Duodenum (tissue), 1 donor: ENCODE measurements around the genes TUBA3C and CRYL1.

DNA sequence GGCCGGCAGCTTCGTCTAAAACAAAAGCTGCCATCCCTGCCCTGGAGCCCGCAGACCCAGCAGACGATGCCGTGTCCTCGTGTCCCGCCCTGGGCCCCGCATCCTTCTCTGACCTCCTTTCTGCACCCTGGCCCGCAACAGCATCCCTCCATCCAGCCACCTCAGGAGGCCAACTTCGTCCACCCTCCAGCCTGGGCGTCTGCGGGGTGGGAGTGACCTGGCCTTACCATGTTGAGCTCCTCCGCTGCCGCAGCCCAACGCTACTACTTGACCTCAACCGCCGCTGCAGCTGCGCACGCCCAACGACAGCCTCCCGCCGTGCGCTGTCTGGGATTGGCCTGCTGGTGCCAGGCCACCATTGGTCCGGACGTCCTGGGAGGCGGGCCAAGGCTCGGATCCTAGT is at the start of gene TUBA3C:
TSS of gene TUBA3C (minus strand) at position 307 of the 403 bp plus-strand sequence.
- PRO-cap: no peak

DNA sequence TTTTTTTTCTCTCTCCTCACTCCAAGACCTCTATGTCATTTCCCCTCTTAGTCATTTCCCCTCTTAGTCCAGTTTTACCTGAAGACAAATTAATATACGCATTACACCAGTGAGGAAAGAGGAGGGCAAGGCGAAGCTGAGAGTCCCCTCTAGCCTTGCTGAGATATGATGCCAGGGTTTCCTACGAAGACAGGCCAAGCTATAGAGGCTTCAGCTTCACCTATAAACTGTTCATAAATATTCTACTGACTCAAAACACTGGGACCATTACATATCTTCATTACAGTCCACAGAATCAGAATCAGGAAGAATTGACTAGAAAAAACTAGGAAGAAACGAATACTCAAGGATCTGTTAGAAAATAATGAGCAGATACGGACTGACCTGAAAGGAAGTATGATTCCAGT is 43.9 kb downstream of the MPHOSPH8 start:
- PRO-cap: no peak

GRCh38 chr13:20131366-20131869 is 29.4 kb downstream of the GJA3 start:
- PRO-cap: no peak

DNA sequence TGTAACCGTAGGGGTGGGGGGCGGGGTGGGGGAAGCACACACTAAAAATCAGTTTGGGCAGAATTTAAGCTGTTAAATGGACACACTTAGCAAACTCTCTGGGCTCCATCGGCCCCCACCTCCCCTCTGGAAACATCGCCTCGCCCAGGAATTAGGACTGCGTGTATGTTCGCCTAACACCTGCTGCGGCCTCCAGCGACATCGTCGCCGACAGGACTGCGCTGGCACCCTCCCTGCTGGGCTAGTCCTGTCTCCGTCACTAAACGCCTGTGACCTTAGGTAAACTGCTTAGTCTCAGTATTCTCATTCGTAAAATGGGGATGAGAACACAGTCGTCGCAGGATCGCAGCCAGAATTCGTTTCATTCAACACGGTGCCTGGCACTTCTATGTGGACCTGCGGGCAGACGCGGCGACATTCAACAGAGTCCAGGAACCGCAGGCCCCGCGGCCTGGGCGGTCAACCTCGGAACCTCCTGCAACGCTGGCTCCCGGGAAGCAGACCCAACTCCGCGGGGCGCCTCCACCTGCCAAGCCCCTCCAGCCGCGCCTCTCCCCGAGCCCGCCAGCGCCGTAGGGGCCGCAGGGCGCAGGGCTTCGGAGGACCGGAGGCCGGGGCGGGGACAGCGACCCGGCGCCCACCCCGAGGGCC is 501 bp downstream of the CRYL1 start:
- PRO-cap: bidirectional peak, plus-strand start at position 201 of the sequence, minus-strand start at position 206 of the sequence

GRCh38 chr13:20525682-20526732 is at the start of gene CRYL1:
Gene CRYL1 (minus strand): TSS chr13:20525857.
- PRO-cap: bidirectional peak, plus-strand start at chr13:20525945, minus-strand start at chr13:20525848; bidirectional peak, plus-strand start at chr13:20526471, minus-strand start at chr13:20526185

GRCh38 chr13:20832676-20833065 is 58.9 kb upstream of the EEF1AKMT1 start:
- PRO-cap: no peak

- PRO-cap: no peak
These were observed 44.6 kb downstream of the LATS2 start for GRCh38 chr13:21016676-21017214.

DNA sequence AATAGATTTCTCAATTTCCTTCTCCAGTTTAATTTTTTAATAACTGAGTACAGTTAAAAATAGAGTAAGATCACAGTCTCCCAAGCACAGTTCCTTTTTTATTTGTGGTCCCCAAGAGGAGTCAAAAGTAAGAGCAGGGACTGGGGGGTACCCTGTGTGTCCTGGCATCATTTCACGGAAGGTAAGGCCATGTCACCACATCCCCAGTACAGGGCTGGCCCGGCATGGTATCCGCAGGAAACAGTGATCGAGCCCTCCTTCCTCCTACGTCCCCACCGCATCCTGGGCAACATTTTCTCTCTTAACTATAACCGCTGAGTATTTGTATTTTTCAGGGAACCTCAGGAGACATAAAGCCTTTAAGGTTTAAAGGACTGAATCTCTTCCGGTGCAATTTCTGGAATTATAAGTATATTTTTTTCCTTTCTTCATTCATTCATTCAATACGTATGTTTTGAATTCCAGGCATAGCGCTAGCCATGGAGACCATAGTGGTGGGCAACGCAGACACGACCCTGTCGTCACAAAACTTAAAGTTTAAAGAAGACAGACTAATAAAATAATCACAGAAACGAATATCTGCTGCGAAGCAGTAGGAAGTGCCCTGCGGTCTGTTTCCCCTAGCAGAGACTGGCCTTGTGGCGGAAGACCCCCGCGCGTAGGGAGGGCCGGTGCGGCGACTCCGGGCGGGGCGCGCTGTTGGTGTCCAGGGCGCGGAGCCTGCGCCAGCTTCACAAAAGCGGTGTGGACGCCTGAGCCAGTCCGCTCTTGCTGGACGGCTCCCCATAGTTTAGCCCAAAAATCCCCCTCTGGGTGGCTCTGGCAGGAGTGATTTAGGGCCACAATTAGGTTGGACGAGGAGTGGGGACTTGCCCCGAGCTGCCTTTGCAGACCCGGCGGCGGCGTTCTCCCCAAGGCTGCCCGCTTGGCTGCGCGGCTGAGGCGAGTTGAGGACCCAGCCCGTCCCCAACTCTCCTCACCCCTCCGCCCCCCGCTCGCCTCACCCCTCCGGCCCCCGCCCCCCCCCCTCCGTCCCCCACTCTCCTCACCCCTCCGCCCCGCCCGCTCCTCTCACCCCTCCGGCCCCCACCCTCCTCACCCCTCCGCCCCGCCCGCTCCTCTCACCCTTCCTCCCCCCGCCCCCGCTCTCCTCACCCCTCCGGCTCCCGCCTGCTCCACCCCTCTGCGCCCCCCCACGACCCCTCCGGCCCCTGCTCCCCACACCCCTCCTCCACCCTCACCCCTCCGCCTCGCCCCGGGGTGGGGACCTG is 14.0 kb upstream of the LATS2 start:
- PRO-cap: unidirectional peak, minus-strand start at position 923 of the sequence

DNA sequence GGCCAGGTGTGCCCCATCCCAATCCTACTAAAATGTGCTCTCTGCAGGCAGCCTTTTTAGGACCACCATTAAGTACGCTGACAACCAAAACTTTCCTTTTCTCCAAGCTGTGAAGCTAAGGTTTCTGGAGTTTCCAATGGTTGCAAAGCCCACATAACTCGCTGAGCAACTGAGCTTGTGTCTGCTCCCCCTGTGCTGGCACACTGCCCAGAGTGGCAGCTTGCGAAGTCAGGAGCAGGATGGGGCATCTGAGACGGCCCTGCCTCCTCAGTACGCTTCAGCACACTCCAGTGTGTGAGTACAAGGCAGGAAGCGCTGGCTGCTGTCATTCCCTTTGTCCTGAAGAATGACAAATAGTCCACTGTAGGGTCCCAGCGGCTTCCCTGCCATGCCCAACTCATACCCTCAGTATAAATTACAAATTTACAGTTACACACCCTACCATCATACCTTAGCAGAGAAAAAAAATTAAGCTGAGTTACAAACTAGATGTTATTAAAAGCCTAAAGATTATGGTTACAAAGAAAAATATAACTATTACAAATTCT is 15.1 kb upstream of the SAP18 start:
- PRO-cap: no peak

- PRO-cap: no peak
These were observed 841 bp downstream of the ZDHHC20 start for GRCh38 chr13:21458240-21458683.

GRCh38 chr13:21637250-21637546 is 33.2 kb upstream of the MICU2 start:
- PRO-cap: no peak

- PRO-cap: no peak
These were observed 444.0 kb downstream of the FGF9 start for GRCh38 chr13:22114597-22115555.

GRCh38 chr13:22209877-22210633 is 539.2 kb downstream of the FGF9 start:
- PRO-cap: no peak

GRCh38 chr13:22210764-22211082 is 539.9 kb downstream of the FGF9 start:
- PRO-cap: no peak

DNA sequence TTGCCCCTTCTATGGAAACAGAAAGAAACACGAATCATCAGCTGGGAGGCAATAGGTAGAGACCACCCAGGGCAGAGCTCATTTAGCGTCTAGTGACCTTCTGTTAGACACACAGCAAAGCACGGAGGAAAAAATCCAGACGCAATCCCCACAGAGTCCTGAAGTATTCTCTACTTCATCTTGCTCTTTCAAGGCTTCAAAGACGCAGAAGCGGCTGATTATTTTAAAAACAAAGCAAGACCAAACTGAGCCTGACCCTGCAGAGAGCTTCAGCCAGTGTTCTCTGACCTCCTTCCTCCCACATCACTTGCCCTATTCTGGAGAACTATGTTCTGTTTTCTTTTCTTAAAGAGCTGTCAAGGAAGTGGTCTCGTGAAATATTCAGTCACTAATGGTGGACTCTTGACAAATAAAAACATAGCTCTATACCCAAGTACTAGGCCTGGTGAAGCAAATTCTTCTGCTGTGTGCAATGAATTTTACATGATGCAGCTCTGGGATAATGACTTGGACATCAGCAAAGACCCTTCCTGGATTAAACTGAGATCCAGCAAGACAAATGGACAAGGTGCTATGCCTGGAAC is 674.4 kb upstream of the SGCG start:
- PRO-cap: no peak

DNA sequence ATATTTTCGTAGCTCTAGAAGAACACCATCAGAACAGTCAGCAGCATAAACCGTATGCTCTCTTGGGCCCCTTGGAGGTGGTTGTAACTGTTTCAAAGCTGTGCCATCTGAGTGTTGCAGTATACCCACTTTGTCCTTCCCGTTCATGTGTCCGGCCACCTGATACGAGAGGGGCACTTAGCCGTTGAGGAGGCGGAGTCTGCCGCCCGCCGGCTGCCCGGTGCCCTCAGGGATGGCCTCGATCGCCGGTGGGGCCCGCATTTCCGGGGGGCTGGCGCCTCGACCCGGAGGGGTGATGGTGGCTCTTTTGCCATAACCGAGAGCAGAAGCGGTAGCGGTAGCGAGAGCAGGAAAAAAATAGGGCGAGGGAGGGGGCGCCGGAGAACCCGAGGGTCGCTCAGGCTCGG is 342.8 kb upstream of the SGCG start:
- PRO-cap: no peak

DNA sequence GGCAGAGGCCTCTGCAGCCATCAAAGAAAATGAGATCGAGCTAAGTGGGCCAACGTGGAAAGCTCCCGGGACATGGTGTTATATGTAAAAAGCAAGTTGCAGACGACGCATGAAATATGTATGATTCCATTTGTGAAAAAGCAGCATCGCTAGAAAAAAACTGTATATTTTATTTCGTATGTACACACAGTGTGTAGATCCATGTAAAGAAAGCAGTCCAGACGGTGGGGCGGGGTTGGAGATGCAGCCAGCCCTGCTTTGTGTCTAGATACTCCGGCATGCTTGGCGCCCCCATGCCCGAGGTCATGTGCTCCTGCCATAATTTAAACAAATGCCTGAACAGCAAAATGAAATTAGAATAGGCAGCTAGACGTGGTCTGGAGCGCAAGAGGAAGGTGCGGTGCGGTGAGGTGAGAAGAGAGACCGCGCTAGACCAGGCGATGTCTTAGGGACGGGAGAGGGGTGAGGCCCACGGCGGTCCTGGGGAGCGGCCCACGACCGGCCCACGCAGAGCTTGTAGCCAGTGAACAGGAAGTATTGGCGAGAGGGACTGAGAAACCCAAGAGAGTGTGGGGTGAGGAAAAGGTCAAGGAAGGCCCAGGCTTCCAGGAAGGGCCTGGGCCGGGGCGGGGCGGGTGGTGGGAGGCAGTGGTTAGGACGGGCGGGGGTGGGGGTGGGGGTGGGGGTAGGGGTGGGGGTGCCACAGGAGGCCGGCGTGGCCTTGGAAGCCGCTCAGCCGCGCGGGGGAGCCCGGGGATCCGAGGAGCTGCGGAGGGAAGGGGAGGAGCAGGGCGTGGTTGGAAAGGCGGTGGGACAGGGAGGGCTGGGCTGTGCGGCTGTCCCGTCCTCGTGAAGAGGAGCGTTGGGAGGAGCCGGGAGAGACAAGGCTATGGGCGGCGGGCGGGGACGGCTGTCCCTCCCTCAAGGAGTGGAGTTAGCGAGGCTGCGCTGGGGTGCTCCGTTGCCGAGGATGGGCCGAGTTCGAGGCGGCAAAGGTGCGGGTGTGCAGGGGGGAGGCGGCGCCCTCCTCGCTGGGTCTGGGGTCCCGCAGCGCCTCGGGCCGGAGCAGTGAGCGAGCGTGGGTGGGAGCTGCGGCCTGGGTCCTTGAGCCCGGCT is 254.7 kb upstream of the SGCG start:
- PRO-cap: no peak

DNA sequence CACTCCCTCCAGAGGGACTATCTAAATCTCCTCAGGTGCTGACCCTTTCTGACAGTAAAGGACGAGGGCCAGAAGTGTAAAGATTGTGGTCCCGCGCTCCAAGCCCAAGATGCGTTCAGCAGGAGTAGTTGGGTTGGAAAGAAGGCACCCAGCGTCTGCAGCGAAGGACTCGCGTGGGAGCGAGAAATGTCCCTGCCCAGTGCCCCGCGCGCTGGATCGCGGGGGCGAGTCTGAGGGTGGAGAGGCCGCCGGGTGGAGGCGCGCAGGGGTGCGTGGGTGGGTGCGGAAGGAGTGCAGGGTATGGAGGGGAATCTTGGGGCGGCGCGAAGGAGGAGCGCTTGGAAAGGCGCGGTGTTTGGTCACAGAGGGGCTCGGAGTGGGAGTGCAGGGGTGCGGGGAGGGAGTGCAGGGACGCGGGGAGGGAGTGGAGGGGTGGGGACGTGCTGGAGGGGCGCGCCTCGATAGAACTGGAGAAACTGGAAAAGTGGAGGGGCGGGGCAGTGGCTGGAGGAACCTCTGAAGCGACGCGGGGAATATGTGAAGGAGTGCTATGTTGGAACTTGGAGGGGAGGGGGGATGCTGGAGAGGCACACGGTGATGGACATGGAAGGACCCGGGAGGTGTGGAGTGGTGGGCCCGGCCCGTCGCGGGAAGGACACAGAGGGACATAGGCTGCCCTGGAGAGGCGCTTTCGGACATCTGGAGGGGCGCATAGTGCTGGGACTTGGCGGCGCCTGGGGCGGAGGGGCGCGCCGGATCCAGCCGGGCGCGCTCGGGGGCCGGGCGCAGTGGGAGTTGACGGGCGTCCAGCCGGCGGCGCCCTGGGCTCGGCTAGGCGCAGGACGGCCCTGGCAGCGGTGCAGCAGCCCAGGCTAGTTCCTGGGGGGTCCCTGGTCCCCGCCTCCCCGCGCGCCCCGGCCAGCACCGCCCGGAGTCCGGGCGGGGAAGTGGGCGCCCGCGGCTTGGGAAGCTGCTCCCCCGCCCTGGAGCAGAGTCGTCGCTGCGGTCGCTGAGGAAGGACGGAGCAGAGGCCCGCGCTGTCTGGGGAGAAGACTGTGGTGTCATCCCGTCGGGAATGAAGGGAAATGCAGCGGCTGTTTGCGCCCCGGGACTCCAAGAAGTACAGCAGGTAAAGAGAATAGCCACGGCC is 20.9 kb upstream of the SGCG start:
- PRO-cap: no peak

DNA sequence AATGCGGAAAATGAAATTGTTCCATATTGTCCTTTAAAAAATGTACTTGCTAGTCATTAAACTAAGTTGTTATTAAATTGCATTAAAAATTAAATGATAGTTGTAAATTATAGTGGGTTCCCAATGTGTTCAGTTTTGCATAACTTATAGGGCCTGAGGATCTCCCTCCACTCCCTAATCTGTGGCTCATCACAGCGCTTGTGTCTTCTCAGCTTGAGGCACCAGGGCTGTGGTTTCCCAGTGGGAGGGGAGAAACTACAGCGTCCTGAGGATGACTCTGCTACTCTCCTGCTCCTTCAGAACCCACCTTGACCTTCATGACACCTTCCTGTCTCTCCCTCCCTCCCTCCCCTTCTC is 1.3 kb downstream of the SGCG start:
- PRO-cap: no peak

DNA sequence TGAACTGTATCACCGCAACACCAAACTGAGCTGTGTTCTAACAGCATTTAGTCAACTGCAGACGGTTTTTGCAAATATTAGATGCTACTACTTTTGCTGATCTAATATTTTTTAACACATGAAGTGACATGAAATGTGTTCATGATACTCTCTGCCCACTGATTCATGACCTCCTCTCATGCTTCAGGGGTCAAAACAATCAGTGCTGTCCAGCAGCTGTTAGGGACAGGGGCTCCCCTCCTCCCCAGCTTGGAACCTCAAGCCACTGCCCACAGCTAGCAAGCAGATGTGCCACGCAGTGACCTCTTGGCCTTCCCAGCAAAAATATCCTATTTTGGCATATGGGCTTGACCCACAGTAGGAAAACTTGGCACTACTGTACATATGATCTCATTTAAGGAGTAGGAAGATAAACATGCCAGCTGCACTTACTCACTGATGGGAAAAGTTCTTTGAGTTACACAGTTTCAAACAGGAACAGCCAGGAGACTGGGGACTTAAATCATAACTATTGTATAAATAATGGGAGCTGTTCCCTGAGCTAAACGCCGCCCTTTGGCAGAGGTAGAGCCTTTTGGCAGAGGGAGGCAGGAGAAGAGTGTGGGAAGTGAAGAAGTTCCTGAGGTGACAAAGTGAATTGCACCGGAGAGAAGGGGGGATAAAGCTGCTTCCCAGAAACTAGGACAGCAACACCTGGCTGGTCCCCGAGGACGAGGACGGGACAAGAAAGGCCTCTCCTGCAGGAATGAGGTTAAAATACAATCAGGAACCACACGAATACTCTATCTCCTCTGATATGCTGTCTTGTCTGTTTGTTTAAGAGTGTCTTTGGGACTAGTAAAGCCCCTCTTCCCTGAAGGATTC is 6.1 kb downstream of the SACS start:
- PRO-cap: no peak